Jejunum (tissue), 1 donor: ENCODE data around the genes SYT15, C10orf53 and ASAH2.

DNA sequence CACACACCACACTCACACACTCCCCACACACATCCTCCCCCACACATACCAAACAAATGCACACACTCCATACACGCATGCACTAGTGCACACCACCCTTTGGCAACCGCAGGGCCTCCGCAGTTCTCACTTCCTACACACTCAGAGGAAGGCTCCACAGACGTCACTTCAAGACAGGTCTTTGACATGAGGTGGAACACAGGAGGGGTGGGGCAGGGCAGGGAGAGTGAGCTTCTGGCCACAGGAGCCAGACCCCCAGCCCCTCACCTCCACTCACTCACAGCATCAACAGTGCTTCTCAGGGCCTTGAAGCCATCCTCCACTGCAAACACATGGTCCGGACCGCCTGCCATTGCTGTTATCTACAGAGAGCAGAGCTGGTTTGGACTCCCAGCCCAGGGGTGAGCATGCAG lies 18.3 kb upstream of the ANTXRL start:
- PRO-cap, result no peak

GRCh38 chr10:46285948-46286571 lies 737 bp upstream of the ANTXRL start:
- PRO-cap, result no peak

GRCh38 chr10:46397959-46398800 lies 22.6 kb downstream of the ANXA8L1 start:
- PRO-cap, result no peak

DNA sequence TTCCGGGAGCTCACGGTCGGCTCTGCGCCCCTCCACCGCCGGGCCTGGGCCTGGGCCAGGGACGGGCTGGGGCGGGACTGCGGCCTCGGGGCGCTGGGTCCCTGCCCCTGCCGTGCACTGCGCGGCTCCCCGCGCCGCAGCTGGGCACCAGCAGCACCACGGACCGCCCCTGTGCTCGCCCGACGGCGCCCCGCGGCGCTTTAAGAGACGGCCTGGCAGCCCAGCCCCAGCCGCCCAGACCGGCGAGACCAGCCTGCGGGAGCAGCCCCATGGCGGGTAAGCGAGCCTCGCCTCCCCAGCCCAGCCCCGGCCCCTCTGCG lies at the start of gene SYT15:
TSS of gene SYT15 (plus strand) at position 229 of the 320 bp plus-strand sequence.
- PRO-cap, result no peak

DNA sequence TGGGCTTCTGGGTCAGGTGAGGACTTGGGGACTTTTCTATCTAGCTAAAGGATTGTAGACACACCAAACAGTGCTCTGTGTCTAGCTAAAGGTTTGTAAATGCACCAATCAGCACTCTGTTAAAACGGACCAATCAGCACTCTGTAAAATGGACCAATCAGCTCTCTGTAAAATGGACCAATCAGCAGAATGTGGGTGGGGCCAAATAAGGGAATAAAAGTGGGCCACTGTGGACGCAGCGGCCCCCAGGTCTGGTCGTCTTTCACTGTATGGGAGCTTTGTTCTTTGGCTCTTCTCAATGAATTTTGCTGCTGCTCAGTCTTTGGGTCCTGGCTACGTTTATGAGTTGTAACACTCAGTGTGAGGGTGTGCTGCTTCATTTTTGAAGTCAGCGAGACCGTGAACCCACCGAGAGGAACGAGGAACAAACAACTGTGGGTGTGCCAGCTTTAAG lies 171.1 kb downstream of the PTPN20 start:
- PRO-cap, result no peak

GRCh38 chr10:47318905-47319270 lies 3.4 kb upstream of the GDF2 start:
- PRO-cap, result no peak

- PRO-cap, result no peak
Measured at GRCh38 chr10:48354101-48354778, 47.8 kb downstream of the MAPK8 start.

DNA sequence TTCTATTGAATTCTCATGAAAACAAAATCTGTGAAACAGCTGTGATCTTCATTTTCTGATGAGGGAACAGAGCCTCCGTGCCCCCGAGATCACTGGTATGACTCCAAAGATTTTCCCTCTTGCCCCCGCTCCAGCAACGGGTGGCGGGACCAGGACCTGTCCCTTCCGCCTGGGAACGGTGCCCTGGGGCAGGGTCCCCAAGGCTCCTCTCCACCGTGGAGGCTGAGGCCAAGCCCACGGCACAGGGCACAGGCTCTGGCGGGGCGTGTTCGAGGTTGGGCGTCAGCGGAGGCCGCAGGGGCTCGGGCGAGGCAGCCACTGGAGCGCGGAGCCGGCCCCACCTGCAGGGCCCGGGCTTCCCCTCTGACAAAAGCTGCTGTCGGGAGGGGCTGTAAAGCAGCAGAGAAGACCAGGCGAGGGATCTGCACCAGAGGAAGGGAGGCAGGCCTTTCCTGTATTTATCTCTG lies 13.2 kb upstream of the WDFY4 start:
- PRO-cap, result no peak

DNA sequence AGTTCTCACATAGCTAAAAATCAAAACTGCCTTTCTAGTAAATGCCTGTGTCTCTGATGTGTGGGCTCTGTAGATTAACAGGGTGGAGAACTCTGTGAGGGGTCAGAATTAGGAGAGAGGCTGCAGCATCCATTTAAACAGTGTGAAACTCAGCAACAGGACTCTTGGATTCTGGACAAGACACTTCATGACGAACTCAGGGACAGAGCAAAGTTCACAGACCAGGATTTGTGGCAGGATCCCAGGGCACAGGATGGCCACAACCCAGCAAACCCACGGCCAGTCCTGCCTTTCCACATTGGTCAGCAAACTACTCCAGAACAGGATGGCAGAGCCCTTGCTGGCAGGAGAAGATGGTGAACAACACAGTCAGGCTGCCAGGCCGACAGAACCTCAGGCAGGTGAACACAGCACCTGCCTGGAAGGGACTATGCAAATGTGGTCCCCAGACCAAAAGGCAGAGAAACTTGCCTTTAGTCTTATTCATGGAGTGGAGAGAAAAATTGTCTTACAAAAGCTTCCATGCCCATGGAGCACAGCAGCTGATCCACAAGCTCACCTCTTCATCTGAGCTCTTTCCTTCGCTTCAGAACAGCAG lies 34.3 kb downstream of the VSTM4 start:
- PRO-cap, result no peak

DNA sequence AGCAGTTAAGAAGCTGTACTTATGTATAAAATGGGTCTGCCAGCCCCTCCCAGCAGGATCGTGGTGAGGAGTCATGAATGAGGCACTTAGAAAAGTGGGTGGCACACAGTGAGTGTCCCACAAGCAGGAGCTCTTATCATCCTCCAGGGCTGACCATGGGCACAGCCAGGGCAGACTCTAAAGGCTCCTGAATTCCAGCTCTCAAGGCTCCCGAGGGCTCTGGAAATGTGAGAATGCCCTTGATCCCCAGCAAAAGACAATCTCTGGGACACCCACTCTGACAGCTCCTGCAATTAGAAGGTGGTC lies 1.6 kb downstream of the VSTM4 start:
- PRO-cap, result no peak

- PRO-cap, result no peak
Measured at GRCh38 chr10:49679180-49679960, at the start of gene C10orf53. C10orf53 (plus strand) TSS chr10:49679651.

DNA sequence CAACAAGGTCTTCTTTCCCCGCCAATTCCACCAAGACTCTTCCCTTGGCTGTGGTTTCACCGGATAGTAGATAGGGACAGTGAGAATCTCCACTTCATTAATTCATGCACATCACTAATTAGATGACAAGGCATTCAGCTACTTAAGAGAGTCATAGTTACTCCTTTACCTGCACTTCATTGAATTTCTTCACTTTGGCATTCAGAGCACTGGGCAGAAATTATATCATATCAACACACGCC lies 23.6 kb downstream of the C10orf53 start:
- PRO-cap, result no peak

- PRO-cap, result no peak
Measured at GRCh38 chr10:49837066-49837389, 74.9 kb upstream of the OGDHL start.

- PRO-cap, result no peak
Measured at GRCh38 chr10:50248187-50248615, 3.1 kb downstream of the ASAH2 start.

DNA sequence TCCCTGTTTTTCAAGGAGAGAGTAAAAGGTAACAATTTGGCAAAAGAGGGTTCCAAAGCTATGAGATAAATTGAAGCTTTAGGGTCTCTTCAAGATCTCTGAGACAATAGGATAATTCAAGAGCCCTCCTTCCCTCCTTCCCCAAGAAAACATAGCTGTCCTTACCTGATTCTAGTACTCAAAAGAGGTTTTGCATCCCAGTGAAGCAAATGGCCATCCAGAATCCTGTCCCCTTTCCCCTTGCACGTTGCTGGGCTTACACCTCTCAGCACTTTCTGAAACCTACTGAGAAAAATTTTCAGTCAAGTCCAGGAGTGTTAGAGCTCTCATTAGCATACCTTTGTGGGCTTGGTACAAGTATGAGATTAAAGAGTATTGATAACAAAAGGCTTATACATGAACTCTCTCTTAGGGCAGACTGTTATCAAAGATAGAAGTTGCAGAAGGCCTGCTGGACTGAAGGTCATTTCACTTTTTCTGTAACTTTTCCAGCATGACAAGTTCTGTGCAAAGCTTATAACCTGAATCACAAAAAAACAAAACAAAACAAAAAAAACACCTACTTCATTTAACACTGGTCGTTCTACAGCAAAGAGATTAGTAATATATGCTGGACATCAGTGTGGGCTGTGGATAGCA lies at the start of gene ASAH2:
TSS of gene ASAH2 (minus strand) at position 287 of the 639 bp plus-strand sequence.
- PRO-cap, result unidirectional peak, minus-strand start at position 277 of the sequence

- PRO-cap, result no peak
Measured at GRCh38 chr10:50469997-50470369, 153.8 kb downstream of the SGMS1 start.

GRCh38 chr10:50622674-50623140 lies 1.0 kb downstream of the SGMS1 start:
- PRO-cap, result unidirectional peak, plus-strand start at chr10:50622853

GRCh38 chr10:50648658-50649180 lies 25.0 kb upstream of the SGMS1 start:
- PRO-cap, result no peak

DNA sequence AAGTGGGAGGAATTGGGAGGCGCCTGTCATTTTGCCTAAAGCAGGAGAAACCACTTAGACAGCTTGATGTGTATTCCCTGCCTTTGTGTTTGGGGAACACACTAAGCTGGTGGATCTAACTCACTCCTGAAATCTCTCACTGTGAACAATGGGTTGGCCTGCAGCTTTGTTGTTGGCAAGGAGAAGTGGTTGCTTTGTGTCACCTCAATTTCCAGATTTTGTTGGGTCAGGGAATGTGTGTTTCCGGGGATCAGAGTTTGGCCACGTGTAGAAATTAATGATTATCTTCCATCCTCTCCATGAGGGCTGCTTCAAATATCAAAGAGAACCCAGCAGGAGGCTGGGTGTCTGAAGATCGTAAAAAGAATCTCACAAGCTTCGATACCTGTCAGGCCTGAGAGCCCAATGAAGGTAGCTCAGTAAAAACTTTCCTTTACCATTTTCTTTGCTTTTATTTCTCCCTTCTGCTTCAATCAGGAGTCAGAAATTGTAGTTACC lies 27.8 kb downstream of the A1CF start:
- PRO-cap, result no peak

DNA sequence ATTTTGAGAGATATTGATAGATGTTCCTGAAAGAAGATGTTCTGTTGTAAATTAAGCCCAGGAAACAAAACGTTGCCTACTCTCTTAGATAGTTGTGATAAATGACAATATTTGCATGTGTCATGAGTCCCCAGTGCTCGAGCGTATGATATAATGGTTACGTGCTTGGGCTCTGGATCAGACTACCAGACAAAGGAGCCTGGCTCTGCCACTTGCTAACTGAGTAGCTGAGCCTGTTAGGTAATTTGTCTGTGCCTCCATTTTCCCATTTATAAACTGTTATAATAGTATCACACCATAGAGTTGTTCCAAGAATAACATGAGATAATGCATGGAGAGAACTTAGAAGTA lies 1.8 kb downstream of the A1CF start:
- PRO-cap, result unidirectional peak, plus-strand start at position 177 of the sequence